Fallopian tube (tissue), 1 donor: Measurements from ENCODE around the genes SPSB2 and C1RL.

DNA sequence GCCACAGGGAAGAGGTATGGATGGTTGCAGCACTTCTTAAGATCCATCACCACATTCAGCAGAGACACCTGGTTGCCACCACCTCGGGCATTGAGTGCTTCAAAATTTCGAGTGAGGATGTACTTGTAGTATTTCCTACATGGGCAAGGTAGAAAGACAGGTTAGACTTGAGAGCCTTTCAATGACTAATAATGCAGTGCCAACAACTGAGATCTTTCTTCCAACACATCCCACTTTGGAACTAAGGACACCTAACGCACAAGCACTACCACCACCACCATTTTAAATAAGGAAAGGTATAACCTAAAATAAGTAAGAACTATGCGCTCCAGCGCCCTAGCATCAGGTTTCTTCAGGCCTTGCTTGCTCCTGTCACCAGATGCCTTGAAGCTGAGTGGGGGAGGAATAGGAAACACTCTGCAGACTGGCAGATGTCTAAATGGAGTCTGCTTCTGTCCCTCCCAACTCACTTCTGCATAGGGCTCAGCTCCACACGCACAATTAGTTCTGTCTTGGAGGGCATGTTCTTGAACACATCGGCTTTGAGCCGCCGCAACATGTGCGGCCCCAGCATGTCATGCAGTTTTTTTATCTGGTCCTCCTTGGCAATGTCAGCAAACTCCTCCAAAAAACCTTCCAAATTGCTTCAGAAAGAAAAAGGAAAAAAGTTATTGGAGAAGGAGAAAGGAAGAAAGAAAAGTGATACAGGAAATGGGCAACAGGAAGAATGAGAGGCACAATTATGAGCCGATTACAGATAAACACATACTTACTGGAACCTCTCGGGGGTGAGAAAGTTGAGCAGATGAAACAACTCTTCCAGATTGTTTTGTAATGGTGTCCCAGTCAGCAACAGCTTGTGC lies 15.0 kb downstream of the CHD4 start:
- PRO-cap = no peak

DNA sequence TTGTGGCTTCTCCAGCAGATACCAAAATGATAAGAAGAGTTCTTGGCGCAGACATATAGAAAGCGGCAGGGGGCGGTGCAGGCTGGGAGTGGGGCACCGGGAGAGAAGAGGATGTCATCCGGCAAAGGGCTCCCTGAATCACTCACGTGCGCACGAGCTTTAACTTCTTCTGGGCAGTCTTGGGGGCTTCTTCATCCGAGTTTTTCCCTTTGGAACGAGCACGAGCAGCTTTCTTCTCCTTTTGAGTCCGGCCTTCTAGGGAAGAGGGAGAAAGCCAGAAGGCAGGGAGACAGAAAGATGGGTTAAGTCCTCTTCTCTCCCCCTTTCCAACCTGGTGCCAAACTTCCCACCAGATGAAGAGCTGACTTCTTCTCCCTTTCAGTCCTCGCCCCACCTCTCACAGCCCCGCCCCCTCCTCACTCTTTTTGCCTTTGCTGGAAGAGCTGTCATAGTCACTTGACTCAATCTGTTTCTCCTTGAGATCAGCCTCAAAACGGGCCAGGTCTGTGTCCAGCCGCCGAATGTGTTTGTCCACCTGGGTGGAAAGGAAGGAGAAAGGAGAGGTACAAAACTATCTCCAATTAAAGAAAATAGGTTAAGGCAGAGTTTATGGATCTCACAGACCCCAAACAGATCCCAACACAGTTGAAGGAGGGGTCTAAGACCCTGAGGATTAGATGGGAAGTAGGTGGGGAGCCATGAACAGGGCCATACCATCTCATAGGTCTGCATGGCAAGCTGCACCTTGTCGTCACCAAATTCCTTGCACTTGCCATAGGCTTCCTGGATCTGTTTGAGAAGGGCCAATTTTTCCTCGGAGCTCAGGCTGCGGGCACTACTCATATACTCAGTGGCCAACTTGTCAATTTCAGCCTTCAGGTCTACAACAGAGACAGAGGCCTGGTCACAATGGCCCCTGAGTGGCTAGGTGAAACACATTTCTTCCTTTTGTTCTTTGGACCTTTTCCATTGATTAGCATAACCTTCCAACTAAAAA lies 5.6 kb upstream of the ACRBP start:
- PRO-cap = no peak

GRCh38 chr12:6708549-6709385 lies 8.2 kb upstream of the PIANP start:
- PRO-cap = unidirectional peak, plus-strand start at chr12:6709073

DNA sequence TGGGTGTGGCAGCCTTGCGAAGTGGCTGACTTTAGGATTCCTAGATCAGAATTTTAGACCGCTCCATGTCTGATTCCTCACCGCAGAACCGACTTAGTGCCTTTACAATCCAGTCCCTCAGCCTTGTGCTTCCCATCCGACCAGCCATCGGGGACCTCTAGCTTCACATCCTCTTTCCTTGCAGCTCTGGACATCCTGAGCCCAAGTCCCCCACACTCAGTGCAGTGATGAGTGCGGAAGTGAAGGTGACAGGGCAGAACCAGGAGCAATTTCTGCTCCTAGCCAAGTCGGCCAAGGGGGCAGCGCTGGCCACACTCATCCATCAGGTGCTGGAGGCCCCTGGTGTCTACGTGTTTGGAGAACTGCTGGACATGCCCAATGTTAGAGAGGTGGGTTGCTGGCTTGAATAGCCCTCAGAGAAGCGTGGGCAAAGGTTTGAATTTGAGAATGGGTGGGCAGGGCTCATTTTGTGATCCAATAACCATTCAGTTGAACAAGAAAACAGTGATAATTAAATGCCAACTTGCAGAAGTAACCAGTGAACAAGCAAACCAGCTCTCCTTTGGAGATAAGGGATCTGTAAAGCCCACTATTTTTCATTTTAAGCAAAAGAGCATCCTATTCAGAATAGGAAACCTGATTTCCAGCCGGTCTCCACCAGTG lies 715 bp downstream of the COPS7A start:
- PRO-cap = no peak

- PRO-cap = no peak
Measured at GRCh38 chr12:6770075-6771070, 1.9 kb upstream of the LAG3 start.

DNA sequence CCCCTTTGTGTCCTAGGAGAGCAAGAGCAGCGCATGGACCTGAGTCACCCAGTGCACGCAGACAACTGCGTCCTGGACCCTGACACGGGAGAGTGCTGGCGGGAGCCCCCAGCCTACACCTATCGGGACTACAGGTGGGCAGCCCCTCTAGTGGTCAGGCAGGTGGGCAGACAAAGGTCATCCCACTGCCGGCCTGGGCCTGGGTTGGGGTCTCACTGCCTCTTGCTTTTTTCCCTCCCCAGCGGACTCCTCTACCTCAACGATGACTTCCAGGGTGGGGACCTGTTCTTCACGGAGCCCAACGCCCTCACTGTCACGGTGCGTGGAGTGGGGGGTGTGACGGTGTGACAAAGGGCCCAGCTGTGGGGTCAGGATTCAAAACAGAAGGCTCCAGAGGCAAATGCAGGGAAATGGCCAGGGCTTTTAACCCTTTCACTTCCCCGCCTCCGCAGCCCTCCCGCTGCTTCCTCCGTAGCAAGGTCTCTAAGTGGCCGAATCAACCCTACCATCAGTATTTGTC lies 2.9 kb upstream of the GNB3 start:
- PRO-cap = no peak

GRCh38 chr12:6839619-6840408 lies 911 bp upstream of the GNB3 start:
- PRO-cap = no peak

DNA sequence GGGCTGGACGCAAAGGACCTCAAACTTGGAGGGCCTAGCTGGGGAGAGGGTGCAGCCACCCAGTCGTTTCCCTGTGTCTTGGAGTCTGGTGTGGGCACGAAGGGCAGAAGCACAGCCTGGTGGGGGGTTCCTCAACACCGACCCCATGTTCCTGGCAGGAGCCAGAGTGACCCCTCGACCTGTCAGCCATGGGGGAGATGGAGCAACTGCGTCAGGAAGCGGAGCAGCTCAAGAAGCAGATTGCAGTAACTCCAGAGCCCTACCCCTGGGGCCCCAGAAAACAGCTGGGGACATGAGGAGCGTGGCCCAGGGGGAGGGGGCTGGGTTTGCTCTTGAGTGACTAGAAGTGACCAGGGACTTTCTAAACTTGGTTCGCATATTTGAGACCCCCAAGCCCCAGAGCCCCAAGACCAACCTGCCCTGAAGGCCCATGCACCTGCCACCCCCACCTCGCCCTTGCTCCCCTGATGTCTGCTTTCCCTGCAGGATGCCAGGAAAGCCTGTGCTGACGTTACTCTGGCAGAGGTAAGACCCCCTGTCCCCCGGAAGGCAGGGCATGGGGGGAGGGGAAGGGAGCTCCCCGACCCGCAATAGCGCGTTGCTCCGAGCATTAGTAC lies 483 bp downstream of the GNB3 start:
- PRO-cap = no peak

DNA sequence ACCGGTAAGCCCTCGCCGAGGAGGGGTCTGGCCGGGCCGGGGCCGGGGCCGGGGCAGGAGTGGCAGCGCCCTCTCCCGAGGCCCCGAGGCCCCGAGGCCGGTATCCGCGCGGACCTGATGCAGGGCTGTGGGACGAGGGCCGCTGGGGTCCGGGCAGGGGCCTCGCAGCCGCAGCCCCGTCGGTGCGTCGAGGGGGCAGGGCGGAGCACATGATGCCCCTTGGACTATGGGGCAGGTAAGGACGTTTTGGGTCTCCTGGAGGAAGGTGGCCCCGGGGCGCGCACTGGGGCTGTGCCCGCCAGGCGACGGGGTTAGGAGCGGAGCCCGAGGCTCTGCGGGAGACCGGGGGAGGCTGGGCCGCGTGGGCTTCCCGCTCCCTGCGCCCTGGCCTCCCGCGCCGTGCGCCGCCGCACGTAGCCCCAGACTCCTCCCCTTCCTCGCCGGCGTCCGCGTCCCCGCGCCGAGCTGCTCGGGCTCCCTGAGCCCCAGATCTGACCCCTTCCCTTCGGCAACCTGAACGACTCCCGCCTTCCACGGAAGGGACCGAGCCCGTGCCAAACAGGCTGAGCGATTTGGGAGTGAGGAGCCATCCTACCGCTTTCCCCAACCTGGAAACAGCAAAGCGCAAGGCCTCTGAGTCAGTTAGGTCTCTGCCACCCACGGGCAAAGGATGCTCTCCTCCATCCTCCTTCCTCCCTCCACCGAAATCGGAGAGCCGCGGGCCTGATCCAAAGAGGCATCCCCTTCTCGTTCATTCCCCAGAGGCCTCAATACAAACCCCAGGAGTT lies 541 bp downstream of the TPI1 start:
- PRO-cap = bidirectional peak, plus-strand start at position 422 of the sequence, minus-strand start at position 403 of the sequence

DNA sequence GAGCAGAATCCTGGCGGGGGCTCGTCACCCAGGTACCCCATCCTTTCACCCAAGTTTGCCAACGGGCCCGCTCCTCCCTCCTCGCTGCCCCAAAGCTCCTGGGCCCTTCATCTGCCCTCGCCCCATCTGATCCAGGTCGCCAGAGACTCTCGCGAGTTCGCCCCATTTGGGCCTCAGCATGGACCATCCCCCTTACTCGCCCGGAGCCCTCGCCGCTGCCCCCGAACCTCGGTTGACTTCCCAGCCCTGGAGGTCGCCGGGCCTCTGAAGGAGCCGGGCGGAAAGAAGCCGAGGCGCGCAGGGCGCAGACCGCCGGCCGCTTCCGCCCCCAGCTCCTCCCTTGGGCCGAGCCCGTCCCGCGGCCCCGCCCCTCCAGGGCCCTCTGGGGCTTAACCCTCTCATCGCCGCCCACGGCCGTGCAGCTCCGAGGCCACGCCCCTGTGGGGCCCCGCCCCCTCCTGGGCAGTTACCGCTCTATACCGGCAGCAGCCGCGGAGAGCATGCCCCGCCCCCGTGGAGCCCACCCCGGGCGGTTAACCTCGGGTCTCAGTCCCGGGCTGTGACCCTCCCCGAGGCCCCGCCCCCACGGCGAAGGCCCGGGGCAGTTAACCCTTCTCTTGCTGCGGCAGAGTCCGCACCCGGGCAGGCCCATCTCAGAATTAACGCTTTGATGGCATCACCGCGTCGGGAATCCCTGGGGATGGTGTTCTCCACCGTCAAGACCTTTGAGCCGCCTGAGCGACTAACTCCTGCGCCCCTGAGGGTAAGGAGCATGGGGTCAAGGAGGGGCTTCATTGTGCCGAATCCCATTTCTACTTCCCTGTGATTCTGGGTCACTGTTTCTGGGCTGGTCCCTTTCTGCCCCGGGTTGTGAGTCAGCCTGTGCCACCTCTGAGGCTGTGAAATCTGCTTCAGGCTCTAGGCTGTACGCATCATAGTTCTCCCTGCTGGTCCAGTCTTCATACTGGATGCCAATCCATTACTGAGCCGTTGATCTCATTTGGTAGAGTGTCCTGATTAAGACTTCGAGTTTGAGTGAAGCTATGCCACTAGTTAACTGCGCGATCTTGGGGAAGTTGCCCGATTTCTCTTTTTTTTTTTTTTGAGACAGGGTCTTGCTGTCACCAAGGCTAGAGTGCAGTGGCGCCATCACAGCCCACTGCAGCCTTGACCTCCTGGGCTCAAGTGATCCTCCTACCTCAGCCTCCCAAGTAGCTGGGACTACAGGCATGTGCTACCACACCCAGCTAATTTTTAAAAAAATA lies at the start of gene SPSB2:
TSS of gene SPSB2 (minus strand) at position 285 of the 1,265 bp plus-strand sequence.
- PRO-cap = bidirectional peak, plus-strand start at position 485 of the sequence, minus-strand start at position 342 of the sequence

DNA sequence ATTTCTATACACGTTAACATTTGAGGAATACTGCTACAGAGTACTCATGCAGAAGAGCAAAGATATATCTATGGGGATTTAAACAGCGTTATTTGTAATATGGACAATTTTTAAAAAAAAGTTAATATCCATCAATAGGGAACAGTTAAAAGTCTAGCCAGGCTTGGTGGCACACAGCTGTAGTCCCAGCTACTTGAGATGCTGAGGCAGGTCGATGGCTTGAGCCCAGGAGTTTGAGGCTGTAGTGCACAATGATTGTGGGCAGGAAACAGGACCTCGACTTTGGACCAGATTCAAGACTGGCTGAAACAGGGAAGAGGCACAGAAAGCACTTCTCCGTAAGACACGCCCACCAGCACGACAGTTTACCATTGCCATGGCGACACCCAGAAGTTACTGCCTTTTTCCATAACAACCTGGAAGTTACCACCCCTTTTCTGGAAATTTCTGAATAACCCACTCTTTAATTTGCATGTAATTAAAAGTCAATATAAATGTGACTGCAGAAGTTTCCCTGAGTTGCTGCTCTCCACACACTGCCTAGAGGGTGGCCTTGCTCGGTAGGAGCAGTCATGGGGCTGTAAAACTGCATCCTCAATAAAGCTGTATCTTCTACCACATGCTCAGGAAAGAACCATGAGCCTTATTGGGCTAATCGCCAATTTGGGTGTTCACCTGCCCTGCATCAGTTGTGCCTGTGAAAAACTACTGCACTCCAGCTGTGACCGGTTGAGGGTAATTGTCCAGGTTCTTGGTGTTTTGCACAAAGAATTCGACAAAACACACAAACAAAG lies 4.7 kb upstream of the LRRC23 start:
- PRO-cap = bidirectional peak, plus-strand start at position 290 of the sequence, minus-strand start at position 301 of the sequence

DNA sequence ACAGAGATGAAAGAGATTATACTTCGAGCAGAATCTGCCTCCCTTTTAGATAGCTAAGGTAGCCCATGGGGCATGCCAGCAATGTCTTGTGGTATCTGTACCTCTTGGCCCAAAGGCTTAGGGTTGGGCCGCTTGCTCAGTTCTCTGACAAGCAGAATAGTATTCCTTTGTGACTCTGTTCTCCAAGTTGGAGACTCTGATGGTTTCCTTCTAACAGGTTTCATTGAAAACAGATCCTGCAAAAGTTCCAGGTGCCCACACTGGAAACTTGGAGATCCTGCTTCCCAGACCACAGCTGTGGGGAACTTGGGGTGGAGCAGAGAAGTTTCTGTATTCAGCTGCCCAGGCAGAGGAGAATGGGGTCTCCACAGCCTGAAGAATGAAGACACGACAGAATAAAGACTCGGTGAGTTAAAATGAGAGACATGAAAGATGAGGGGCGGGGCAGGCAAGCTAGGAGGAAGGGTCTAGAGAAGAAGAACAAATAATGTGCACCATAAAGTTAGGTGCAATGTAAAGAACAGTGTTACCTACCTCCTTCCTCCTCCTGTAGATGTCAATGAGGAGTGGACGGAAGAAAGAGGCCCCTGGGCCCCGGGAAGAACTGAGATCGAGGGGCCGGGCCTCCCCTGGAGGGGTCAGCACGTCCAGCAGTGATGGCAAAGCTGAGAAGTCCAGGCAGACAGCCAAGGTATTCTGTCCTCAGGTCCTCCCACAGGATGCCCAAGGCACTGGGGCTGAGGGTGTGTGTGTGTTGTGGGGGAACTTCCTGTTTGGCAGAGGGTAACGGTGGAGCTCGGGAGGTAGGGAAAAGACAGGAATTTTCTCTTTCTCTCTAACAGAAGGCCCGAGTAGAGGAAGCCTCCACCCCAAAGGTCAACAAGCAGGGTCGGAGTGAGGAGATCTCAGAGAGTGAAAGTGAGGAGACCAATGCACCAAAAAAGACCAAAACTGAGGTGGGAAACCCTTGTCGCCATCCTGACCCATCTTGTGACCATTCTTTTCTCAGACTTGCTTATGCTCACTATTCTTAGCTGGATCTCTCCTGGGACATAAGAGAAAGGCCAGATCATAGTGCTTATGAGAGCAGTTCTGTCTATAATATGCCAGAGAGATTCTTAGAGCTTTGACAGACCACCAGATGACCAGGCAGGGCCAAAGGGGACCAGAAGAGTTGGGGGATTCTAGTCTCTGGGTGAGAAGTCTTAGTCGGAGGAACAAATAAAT lies 6.3 kb downstream of the ATN1 start:
- PRO-cap = bidirectional peak, plus-strand start at position 786 of the sequence, minus-strand start at position 658 of the sequence

DNA sequence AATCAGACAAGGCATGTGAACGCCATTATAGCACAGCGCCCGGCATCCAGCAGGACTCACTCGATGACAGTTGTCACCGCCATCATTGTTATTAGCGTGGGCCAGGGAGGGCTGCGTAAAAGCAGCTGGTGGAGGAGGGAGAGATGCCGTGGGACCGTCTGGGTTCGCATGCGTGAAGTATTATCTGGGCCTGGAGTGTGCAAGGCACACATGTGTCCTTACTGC lies 315 bp upstream of the PTPN6 start:
- PRO-cap = no peak

GRCh38 chr12:6951870-6952619 lies 889 bp downstream of the PTPN6 start:
- PRO-cap = no peak

DNA sequence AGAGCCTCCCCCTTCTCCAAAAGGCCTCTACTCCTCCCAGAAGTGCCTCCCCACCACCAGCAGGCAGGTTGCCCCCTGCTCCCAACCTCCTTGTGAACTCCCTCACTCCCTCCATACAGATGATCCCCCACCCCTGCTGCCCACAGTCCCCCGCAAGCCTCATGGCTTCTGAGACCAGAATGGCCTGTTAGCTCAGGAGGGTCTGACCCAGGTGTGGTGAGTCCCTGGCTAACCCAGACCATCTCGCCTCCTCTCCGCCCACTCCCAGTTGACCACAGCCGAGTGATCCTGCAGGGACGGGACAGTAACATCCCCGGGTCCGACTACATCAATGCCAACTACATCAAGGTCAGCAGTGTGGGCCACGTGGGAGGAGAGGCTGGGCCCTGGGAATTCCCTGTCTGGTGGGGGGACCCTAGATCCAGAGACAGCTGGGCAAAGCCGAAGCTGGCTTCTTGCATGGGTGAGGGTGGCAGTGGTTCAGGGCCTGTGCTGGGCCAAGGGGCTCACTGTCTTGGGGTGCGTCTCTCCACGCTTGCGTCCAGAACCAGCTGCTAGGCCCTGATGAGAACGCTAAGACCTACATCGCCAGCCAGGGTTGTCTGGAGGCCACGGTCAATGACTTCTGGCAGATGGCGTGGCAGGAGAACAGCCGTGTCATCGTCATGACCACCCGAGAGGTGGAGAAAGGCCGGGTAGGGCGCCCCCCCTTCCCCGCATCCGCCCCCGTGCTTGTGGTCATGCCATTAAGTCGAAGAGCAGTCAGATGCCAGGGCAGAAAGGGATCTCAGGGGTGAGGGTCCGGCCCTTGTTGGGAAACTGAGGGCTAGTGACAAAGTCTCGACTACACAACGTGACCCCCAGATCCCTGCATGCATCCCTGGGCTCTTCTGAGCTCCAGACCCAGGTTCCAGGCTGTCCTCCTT lies 5.0 kb downstream of the PTPN6 start:
- PRO-cap = no peak

- PRO-cap = bidirectional peak, plus-strand start at chr12:6963741, minus-strand start at chr12:6963591
Measured at GRCh38 chr12:6963442-6963685, 7.1 kb downstream of the PHB2 start.

DNA sequence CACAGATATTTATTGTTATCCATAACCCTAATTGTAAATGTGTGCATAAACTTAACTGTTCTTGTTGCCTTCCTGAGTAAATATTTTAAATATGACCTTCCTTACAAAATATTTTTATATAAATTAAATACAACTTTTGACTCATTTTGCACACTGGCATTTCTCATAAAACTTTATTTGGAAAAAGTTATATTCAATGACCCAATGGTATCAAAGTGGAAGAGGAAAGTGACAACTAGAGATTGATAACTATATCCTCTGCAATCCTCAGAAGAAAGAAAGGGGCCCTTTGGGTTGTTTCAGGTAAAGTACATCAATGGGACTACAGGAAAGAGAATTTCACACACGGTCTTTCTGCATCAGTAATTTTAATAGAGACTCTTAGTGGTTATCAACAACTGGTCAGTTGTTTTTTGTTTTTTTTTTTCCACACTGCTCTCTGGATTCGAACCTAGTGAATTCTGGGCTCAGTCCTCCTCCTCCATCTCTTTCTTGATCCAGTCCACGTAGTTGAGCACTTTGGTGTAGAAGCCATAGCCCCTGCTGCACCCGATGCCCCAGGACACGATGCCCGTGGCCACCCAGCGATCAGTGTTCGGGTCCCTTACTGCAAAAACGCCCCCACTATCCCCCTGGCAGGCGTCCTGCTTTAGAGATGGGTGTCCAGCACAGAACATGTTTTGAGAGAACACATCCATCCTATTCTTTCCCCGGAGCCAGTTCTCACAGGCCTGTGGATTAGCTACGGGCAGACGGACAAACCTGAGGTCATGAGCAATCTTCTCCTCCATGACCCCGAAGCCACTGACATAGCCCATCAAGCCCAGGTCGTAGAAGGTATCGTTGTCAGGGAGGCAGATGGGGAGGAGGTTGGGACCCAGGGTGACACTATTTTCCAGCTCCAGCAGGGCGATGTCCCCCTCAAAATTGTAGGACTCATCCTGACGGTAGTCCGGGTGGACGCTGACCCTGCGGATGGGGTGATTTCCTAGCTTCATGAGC lies 11.9 kb downstream of the C1R start:
- PRO-cap = no peak

DNA sequence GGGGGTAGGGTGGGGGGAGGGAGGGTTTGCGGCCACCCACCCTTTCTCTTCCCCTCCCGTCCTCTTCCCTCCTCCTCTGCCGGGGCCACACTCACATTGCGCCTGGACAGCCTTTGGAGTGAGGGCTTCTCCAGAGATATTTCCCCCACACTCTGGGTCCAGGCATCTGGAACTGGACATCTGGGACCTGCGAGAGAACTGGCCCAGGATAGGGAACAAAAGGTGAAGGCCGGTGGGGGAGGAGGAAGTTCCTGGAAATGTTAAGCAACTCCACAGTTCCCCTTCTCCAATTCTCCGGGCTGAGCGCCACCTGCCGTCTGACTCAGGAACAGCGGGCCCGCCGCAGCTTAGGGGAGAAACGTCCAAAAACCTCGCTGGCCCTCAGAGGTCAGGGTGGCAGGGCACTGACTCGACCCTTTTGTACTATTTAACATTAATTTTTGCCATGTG lies at the start of gene C1RL:
TSS of gene C1RL (minus strand) at position 200 of the 450 bp plus-strand sequence.
- PRO-cap = bidirectional peak, plus-strand start at position 94 of the sequence, minus-strand start outside the sequence; unidirectional peak, minus-strand start at position 200 of the sequence

DNA sequence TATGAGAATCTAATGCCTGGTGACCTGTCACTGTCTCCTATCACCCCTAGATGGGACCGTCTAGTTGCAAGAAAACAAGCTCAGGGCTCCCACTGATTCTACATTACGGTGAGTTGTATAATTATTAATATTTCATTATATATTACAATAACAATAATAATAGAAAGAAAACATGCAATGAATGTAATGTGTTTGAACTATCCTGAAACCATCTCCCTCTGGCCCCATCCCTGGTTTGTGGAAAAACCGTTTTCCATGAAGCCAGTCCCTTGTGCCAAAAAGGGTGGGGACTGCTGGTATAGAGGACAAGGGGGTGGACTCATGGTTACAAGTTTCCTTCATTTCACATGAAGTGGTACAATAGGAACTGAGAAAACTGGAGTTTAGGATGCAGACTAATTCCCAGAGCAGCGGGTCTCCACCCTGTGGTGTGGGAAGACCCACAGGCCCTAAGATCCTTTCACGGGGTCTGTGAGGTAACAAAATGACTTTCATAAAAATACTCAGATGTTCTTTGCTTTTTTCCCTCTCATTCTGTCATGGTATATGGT lies 3.0 kb upstream of the C1RL start:
- PRO-cap = no peak

DNA sequence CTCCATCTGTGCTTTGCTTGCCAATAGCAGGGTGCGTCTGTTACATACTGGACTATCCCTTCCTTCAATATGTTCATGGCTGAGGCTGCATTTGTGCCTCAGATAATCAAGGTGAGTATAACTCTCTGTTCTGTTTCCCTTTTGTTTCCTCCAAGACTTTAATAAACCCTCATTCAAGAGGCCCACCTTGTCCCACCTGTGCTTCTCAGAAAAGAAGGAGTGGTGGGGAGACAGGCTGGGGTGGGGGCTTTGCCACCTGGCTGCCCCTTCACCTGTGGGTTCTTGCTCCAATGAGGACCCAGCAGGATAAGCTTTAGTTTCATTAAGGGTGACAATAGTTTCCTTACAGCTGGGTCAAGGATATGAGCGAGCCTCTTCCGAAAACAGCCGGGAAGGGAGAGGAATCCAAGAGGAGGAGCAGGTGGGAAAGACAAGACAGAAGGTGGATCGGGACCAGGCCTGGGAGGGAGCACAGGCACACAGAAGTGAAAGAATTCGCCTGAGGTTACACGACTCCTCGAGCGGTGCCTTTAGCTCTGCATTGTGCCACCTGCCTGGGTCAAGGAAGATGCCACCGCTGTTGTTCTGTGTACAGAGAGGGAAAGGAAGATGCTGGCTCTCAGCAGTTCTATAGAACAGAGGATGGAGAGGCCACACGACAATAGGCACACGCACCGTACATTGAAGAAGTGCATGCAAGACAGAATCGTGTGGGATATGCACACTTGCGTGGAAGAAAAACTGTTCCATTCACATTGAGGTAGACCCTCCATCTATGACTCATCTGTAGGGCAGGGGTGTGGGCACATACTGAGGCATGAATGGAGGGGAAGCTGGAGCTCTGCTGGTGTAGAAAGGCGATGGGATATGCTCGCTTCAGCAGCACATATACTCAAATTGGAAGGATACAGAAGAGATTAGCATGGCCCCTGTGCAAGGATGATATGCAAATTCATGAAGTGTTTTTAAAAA lies 9.2 kb upstream of the C1RL start:
- PRO-cap = no peak